SUDHL5 (cell line): ENCODE measurements around the genes PRAMEF8 and PRAMEF33.

DNA sequence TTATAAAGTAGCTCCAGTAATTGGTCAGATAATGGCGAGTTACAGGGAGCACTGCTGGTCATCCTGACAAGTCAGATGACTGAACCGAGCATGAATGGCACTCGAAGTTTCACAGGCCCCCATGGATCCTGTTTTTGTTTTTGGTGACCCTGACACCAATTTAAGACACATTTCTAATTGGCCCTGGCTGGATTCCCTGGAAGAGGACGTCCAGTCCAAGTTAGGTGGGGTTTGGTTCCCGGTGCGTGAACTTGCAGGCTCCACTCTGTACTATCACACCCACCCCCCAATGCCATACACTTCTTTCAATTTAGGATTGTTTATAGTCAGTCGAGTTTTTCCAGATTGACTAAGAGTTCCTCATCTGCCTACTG is 2.8 kb downstream of the DHRS3 start:
- PRO-cap: no peak

DNA sequence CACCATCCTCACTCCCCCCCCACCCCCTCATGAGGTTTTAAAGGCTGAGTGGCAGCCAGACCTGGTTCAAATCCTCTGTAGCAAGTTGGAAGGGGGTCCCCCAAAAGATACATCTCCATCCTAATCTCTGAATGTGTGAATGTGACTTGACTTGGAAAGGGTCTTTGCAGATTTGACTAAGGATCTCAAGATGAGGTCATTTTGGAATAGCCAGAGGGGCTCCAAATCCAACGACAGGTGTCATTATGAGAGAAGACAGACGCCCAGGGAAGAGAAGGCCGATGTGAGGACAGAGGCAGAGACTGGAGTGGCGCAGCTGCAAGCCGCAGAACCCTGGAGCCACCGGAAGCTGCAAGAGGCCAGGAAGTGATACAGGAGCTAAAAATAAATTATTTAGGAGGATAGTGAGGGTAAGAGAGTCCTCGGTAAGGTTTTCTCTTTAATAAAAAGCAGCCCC is 9.8 kb upstream of the AADACL4 start:
- PRO-cap: no peak

DNA sequence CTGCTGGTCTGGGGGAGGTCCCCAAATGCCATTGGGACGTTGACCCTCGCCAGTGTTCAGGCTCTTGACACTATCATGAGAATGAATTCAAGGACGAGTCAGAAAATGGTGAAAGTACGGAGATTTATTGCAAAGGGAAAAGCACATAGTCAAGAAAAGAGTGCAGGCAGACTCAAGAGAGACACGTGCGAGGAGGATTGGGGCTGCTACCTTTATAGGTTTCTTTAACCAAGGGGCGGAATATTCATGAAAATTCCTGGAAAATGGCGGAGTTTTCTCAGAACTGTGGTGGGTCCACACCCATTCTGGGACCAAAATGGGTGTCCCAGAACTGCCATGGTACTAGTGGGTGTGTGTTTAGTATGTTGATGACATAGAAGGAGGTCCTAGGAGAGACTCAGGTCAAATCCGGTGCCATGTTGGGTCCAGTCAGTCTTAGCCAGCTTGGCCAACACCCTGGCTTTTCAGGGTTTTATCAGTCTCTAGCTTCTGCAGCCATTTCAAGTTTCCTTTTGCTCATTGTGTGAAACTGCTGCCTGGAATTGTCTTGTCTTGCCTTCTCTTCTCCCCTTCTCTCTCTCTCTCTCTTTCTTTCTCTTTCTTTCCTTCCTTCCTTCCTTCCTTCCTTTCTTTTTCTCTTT is 13.7 kb downstream of the AADACL4 start:
- PRO-cap: no peak

DNA sequence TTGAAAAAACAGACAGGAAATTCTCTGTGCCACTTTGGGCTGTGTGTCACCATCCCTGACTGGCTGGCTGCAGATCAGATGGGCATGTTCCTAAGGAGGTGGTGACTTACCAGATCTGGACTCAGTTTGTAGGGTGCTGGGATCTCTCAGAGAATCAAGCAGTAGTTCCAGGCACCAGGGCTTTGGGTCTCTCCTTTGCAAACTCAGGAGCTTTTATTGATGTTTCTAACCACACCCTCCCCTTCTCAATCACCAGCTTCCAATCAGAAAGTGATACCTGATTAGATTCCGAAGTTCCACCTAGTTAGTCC is at the start of gene PRAMEF8:
PRAMEF8 (minus strand) TSS at position 151 of the 311 bp plus-strand sequence.
- PRO-cap: no peak

- PRO-cap: no peak
Measured at GRCh38 chr1:13303303-13303733, at the start of gene PRAMEF33. Gene PRAMEF33 (plus strand): TSS chr1:13303539.

DNA sequence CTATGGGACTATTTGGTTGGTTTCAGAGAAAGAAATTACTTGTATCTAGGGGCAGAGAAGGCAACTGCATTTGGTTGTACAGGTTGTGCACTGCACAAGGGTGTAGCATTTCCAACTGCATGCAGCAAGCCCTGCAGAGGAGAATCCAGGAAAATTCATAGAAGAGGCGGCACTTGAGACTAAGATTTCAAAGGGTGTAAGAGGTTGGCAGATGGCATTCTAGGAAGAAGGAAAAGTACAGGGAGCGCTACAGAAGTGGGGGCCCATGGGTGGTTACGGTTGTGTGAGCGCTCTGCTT is 27.9 kb downstream of the PRAMEF20 start:
- PRO-cap: no peak

- PRO-cap: no peak
Measured at GRCh38 chr1:13585250-13585819, 1.7 kb downstream of the PDPN start.

- PRO-cap: bidirectional peak, plus-strand start at chr1:13703051, minus-strand start at chr1:13702856
Measured at GRCh38 chr1:13702714-13703237, 2.8 kb downstream of the PRDM2 start.

DNA sequence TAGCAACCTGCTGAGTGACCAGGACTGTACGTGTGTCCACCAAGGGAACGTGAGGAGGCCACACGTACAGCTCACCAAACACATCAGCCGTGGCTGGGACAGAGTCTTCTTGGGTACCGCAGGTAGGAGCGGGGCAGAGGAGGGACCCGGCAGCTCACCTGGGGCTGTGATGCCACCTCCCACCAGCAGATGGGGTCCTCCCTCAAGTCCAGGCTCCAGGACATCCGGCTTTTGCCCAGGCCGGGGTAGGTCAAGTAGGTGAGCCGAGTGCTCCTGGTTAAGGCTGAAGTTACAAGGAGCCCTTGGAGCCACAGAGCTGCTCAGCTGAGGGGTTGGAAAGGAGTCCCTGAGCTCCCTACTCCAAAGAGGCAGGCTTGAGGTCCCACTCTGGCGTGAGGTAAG is 128.9 kb downstream of the PRDM2 start:
- PRO-cap: no peak

DNA sequence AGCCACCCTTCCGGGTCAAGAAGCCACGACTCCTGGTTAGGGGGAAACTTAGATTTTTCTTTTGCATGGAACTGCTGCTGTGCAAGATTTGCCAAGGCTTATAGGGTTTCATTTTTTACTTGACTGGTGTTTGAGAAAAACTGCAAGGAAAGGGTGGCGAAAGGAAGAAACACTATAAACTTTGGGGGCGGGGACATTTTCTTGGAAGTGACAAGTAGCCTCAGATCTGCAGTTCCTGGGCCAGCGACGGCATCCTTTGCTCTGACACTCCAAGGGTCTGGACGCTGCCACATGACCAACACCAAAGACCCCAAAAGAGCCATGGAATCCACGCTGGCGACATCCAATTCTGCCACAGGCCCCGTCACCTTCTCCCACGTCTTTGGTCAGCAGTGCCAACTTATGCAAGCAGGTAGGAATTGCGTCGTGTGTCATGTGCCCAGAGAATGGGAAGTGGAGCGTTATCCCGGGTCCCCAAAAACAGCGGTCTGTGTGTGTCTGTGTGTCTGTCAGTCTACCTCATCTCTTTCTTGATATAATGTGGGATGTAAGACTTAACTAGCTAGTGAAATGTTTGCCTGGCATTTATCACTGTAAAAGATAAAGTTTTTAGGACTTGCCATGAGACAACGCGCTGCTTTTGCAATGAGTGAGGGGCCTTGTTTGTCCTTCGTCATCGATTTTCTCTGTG is 193.5 kb downstream of the PRDM2 start:
- PRO-cap: no peak

DNA sequence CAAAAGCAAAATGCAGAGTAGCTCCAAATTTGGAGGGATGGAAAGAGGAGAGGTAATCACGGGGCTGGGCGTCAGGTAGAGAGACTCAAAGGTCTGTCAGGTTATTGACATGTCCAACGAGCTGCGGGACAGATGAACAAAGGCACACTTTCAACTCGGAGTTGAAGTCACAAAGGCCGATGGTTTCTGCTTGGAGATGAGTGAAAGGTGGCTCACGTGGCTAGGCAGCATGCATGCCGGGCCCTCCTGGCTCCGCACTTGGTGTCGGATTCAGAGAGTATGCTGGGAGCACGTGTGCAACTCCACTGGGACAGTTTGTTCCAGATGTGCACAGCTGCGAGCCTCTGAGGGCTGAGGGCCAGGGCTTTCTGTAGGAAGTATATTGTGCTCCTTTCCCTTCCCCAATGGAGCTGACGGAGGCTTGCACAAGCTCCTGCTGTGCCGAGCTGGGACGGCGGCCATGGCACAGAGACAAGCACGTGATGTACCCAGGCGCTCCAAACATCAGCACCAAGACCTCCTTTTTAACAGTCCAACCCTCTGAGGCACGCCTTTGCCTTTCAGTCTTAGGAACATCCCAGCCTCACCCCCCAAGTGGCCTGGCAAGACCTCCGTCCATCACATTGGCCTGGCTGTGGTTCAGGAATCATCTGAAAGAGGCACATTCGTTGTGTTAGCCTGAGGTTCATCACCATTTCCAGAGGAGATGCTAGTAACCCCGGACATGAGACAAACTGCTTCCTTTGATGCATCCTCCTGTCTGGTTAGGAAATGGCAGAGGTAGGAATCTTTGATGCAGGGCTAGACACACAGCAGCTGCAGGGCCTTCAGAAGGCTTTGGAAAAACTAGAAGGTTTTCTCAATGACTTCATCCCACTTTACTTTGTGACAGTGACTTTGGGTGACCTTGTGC is 339.3 kb upstream of the KAZN start:
- PRO-cap: no peak

DNA sequence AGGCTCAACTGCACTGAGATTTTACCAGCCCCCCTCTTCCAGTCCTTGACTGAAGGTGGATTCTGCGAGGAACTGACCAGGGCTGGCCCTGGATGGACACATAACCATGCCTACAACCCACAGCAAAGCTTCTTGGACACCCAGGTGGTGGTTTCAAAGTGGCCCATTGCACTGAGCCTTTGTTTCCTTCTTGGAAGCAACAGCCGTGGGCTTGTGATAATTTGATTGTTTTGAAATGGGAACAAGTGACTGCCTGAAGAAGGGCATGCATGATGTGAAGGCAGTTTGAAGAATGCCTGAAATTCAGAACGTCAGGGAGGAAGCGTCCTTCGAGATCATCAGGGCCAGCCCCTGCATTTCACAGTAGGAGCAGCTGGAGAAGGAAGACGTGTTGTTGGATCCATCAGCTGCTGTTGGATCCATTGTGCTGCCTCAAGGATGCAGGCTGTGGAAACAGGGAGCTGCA is 74.8 kb downstream of the KAZN start:
- PRO-cap: no peak

- PRO-cap: no peak
Measured at GRCh38 chr1:14923699-14925011, 229.4 kb upstream of the TMEM51 start.

DNA sequence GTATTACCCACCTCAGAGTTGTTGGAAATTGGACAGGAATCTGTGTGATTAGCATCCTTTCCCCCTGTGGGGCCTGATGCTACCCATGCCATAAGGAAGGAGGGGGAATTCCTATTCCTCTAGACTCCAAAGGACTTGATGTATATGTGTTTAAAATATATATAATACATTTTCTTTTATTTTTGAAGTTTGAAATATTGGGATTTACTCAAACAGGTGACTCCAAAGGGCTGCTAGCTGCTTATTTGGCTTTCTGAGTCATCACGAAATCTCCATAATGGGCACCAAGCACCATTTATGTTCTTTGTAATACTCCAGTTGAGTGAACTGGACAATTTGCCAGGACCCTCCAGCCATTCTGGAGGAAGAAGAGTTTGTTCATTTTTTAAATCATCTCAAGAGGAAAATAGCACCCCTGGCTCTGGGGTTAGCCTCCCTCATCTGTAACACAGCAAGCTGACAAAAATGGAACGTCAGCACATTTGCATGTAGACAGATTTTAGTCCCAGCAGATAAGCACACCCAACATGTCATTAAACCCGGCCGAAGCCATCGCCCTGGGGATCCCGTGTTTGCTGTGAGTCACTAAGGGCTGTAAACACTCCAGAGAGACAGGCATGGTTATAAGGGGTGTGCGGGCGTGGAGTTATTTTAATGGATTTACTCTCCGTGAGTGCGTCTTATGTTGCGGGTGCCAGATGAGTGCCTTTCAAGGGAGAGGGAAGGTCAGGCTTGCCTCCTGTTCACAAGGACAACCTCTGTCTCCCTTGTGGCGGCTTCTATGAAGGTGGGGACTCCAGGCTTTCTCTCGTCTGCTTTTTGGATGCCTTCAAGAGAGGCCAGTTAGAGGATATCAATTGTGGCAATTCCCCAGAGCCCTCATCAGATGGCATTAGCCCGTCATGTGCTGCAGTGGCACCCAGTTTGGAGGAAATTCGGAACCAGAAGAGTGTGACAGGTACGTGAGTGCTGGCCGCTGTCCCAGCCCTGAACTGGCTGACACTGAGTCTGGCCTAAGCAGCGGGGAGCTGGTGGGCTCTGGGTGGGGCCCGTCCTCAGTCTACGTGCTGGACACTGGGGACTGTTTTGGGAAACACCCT is 224.1 kb upstream of the TMEM51 start:
- PRO-cap: no peak

- PRO-cap: no peak
Measured at GRCh38 chr1:15021118-15021994, 132.2 kb upstream of the TMEM51 start.

- PRO-cap: no peak
Measured at GRCh38 chr1:15139533-15140393, 13.8 kb upstream of the TMEM51 start.

- PRO-cap: no peak
Measured at GRCh38 chr1:15170933-15171403, 17.4 kb downstream of the TMEM51 start.

DNA sequence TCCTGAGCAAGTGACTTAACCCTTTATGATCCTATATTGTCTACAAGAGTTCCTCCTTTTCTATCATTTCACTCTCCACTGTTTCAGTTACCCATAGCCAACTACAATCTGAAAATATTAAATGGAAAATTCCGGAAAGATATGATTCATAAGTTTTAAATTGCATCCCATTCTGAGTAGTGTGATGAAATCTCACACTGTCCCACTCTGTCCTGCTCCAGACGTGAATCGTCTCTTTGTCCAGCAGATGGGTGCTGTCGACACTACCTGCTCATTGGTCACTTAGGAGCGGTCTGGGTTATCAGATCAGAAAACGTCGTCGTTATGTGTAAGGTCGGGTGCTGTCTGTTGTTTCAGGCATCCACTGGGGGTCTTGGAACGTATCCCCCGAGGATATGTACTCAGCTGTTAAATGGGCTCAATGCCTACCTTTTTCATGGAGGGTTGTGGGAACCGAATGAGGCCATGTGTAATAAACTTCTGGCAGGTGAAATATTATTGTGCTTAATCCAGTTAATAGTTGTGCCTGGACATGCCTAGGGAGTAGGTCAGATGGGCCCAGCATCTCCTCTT is 19.1 kb downstream of the TMEM51 start:
- PRO-cap: no peak

DNA sequence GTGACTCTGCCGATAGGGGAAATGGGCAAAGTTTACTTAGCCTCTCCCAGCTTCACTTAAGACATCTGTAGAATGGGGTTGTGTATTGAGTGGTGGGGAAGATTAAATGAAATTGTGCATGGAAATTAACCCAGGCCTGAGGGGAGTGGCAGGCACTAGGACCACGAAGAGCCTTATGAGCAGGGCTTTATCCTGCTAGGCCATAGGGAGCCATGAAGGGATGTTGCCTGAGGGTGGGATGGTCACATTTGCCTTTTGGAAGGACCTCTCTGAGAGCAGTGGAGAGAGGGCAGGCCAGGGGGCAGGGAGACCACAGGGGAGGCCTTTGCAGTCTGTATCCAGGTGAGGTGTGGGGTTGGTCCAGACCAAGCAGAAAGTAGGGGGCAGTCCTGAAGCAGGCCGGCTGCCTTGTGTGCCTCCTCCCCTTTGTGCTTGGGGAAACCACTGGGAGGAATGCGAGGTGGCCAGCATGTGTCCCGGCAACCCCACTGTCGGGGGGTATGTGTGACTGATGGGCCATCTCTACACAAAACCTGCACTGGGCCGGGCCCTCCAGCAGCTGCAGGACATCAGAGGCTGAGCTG is 33.1 kb downstream of the TMEM51 start:
- PRO-cap: no peak

DNA sequence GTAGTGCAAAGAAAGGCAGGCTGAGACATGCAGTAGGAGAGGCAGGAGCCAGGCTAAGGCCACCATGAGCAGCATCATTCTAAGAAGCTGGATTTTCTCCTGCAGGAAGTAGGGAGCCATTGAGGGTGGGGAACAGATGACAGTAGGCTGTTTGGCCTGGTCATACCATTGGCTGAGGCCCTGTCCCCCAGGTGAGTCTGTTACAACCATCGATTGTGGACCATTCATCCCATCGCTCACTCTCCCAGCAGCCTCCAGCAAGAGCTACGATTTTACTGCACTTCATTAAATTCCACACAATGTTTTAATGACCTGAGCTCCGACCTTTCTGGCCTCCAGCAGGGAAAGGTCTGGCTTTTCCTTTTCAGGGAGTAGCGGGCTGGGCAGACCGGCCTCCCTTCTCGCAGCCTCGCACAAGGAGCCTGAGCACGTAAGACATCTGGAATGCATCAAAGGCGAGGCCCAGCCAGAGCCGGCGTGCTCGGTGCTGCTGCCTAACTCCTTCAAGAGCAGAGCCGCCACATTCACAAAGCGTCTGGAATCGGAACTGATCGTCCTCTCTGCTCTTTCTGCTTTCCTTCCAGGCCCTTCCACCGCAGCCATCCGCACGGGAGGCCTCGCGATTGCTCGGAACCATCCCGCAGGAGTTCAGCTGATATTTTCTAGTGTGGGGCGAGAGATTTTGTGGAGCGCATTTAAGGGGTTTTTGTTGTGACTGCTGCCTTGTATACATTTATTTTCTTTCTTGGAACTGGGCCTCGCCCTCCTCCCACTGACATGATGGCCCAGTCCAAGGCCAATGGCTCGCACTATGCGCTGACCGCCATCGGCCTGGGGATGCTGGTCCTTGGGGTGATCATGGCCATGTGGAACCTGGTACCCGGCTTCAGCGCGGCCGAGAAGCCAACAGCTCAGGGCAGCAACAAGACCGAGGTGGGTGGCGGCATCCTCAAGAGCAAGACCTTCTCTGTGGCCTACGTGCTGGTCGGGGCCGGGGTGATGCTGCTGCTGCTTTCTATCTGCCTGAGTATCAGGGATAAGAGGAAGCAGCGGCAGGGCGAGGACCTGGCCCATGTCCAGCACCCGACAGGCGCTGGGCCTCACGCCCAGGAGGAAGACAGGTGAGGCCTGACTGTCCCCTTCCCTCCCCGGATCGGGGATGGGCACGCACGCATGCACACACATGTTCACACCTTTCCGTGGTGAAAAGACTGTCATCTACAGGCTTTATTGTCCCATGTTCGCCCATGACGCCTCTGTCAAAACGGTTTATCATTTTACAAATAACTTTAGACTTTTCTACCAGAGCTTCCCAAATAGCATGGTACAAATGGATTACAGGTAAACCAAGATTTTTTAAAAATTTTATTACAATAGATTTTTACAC is 32.2 kb upstream of the FHAD1 start:
- PRO-cap: no peak